Bronchus fibroblast of lung (primary cell): Measurements from ENCODE around the genes ZNF740 and RARG.

- RAMPAGE, long total RNA, result no peak
These were observed 6.2 kb downstream of the KRT8 start for GRCh38 chr12:52898672-52899042.

DNA sequence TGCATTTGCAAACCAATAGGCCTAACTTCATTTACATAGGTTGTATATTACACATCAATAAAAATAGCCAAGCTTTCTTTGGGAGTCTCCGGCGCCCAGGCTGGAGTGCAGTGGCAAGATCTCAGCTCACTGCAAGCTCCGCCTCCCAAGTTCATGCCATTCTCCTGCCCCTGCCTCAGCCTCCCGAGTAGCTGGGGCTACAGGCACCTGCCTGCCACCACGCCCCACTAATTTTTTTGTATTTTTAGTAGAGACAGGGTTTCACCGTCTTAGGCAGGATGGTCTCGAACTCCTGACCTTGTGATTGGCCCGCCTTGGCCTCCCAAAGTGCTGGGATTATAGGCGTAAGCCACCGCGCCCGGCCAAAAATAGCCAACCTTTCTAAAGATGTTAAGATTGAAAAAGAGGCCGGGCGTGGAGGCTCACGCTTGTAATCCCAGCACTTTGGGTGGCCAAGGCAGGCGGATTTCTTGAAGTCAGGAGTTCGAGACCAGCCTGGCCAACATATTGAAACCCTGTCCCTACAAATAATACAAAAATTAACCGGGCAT lies 2.5 kb downstream of the KRT8 start:
- RAMPAGE, long total RNA, result no peak

- RAMPAGE, long total RNA, result no peak
These were observed 10.7 kb upstream of the KRT8 start for GRCh38 chr12:52915548-52916070.

GRCh38 chr12:52924990-52925749 lies 20.3 kb upstream of the KRT8 start:
- RAMPAGE, long total RNA, result no peak

- RAMPAGE, long total RNA, result no peak
These were observed 3.7 kb downstream of the EIF4B start for GRCh38 chr12:53009547-53010674.

- RAMPAGE, long total RNA, result no peak
These were observed 11.7 kb upstream of the TNS2 start for GRCh38 chr12:53038125-53038573.

DNA sequence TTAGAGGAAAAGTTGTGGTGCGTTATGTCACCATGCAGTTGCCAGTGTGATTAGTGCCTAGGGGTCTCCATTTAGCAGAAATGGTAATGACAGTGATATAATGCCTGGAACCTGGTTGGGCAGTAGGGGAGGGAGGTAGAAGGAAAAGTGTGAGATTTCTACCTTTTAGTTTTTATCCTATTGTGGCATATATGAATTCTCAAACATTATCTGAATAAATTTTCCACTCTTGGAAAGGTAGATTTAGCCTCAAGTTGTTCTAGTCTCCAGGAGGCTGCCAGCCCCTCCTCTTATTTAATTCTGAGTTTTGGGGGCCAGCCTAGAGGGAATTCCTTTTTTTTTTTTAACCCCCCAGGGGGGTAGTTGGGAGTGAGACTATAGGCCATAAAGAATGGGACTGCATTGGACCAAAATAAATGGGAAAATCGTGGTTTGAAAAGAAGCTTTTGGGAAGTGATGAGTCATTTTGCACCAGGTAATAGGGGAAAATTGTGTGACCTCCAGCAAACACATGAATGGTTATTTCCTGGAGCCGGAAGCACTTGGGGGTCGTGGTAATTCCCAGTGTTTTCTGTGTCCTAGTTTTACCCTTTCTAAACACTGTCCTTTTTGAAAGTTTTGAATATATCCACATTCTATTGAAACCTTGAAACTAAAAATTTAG lies 9.3 kb upstream of the TNS2 start:
- RAMPAGE, long total RNA, result no peak

DNA sequence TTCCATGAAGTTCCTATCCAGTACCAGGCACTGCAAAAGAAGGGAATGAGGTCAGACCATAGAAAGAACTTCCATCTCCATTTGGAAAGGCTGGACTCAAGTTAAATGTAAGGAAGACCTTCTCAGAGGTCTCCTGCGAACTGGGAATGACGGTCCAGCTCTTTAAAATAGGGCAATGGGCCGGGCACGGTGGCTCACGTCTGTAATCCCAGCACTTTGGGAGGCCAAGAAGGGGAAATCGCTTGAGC lies 3.9 kb upstream of the TNS2 start:
- RAMPAGE, long total RNA, result no peak

- RAMPAGE, long total RNA, result no peak
These were observed 2.1 kb upstream of the TNS2 start for GRCh38 chr12:53047774-53048078.

DNA sequence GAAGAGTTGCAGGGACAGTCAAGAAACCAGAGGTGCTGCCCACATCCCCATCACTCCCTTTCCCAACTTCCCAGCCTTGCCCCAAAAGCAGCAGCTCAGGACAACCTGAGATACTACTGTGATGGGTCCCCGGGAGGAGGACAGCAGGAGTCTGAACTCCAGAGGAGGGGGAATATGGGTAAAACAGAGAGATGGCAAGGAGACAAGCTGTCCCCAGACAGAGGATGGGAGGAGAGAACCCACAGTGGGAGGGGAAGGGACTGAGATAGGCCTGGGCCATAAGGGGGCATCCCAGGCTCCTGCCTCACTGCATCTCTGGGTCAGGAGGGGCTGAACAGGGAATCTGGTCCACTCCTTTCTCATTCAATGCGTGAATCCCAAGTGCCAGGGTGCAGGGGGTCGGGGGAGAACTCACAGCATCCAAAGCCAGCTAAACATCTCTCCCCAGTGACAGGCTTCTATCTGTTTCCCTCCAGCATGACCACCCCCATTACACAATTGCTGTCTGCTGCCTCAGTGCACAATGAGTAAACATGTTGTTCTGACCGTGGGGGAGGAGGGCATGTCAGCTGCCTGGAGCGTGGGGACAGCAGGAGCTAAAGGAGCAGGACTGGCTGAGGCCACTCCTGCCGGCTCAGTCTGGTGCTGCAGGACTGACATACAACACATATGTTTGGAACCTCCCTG lies 1.1 kb downstream of the TNS2 start:
- RAMPAGE, long total RNA, result no peak

- RAMPAGE, long total RNA, result no peak
These were observed 1.8 kb downstream of the IGFBP6 start for GRCh38 chr12:53099185-53099706.

GRCh38 chr12:53170176-53170740 lies 10.3 kb upstream of the ZNF740 start:
- RAMPAGE, long total RNA, result no peak

DNA sequence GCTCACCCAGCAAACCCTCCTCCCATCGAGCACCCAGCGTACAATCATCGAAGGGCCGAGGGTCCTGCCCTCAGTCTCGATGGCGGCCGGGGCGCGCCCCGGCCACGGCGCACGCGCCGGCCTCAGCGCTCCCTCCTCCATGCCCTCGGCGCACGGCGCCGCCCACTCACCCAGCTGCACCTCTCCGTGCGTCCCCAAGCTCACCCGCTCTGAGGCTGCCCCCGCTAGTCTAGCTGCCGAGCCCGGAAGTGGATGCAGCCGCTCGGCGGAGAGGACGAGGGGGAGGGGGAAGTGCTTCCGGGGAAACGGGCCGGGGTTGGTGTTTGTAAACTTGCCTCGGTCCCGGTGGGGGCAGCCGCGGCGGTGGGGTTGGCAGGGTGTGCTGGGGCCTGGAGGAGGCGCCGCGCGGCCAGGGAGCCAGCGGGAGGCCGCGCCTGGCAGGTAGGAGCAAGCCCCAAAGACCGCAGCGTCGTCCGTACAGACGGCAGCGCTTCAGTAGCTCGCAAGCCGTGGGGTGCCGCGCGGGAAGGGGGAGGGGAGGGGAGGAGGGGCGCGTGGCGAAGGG lies at the start of gene ZNF740:
TSS of gene ZNF740 (plus strand) at position 326 of the 565 bp plus-strand sequence.
- RAMPAGE, long total RNA, result no peak

- RAMPAGE, long total RNA, result no peak
These were observed at the start of gene RARG for GRCh38 chr12:53231722-53232840. Gene RARG (minus strand): TSS chr12:53232209.

- RAMPAGE, long total RNA, result no peak
These were observed 846 bp upstream of the RARG start for GRCh38 chr12:53232841-53233268.

DNA sequence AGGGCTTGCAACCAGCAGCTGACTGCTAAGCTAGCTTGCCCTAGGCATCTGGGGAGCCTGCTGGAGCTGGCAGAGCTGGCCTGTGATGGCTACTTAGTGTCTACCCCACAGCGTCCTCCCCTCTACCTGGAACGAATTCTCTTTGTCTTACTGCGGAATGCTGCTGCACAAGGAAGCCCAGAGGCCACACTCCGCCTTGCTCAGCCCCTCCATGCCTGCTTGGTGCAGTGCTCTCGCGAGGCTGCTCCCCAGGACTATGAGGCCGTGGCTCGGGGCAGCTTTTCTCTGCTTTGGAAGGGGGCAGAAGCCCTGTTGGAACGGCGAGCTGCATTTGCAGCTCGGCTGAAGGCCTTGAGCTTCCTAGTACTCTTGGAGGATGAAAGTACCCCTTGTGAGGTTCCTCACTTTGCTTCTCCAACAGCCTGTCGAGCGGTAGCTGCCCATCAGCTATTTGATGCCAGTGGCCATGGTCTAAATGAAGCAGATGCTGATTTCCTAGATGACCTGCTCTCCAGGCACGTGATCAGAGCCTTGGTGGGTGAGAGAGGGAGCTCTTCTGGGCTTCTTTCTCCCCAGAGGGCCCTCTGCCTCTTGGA lies 1.1 kb downstream of the ESPL1 start:
- RAMPAGE, long total RNA, result no peak

- RAMPAGE, long total RNA, result no peak
These were observed 1.3 kb upstream of the SP1 start for GRCh38 chr12:53378738-53379023.

DNA sequence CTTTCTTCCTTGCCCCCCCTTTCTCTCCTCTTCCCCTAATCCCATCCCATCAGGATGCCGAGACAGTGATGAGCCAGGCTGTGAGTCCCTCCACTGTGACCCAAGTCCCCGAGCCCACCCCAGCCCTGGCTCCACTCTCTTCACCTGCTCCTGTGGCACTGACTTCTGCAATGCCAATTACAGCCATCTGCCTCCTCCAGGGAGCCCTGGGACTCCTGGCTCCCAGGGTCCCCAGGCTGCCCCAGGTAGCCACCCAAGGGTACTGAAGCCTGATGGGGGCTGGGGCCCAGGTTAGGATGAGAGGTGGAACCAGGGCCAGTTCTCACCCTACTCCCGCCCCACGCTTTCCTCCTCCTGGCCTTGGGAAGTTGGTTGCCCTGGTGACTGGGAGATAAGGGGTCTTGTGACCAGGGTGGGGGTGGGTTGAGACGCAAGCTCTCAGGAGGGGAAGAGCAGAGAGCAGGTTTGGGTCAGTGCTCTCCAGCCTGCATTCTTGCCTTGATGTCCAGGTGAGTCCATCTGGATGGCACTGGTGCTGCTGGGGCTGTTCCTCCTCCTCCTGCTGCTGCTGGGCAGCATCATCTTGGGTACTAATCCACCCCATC lies 1.1 kb downstream of the AMHR2 start:
- RAMPAGE, long total RNA, result no peak

DNA sequence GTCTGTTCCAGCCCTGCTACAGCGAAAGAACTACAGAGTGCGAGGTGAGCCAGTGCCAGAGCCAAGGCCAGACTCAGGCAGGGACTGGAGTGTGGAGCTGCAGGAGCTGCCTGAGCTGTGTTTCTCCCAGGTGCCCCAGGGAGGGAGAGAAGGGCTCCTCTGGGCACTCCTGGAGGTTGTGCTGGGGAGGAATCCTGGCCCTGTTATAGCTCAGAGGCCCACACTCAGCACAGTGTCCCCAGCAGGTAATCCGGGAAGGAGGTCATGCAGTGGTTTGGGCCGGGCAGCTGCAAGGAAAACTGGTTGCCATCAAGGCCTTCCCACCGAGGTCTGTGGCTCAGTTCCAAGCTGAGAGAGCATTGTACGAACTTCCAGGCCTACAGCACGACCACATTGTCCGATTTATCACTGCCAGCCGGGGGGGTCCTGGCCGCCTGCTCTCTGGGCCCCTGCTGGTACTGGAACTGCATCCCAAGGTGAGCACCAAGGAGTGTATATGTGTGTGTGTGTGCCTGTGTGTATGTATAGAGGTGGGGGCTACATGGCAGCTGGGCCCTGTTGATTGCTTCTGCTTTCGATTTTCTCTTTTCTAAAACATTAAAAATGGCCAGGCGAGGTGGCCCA lies 1.9 kb downstream of the AMHR2 start:
- RAMPAGE, long total RNA, result no peak

DNA sequence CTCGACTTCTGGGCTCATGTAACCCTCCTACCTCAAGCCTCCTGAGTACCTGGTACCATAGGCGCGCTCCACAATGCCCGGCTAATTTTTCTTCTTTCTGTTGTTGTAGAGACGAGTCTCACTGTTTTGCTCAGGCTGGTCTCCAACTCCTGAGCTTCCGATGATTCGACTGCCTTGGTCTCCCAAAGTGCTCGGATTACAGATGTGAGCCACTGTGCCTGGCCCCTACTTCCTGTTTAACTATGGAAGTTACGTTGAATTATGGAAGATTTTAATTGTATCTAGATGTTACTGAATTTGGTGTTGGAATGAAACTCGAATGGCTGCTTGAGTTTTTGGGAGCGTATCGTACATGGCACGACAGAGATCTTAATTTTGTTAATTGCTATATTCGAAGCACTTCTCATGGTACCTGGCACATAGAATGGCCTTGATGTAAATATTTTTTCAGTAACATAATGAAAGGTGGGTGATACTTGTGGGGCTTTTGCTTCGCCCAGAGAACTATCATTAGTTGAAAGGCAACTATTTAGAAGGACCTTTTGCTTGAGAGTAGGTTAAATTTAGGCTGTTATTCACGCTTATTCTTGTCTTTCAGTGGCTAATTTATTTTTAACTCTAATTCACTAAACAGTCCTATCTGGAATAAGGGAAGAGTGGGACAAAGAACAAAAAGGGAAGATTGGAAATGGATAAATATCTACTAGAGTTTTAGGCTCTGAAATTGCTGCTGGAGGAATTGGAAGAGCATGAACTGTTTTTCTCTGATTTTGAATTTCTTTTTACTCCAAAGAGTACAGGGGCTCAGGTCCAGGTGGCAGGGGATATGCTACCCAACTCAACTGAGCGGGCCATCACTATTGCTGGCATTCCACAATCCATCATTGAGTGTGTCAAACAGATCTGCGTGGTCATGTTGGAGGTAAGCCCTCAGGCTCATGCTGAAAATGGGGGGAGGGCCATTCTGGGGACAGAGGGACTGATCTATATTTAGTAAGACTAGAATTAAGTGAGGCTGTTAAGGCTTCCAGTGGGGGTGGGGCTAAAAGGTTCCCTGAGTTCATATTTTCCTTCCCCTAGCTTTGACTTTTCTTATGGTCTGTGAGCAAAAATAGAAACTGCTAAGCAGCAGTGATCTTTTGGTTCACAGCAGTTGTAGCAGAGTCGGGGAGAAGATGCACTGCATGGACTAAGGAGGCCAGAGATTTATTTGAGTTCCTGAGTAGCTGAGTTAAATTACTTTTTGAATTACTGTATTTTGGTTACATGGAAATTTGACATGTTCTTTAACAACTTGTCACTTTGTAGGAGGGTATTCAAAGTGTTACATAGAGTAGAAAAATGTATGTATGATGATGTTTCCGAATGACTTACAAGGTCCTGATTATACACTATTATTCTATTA lies 8.8 kb downstream of the PCBP2 start:
- RAMPAGE, long total RNA, result no peak